Neural cell (in vitro differentiated cells): ENCODE measurements around the genes SLC4A1, RUNDC3A and FAM171A2.

- RAMPAGE, long total RNA = no peak
Observed at GRCh38 chr17:43823982-43824691, 8.8 kb downstream of the MPP3 start.

- RAMPAGE, long total RNA = no peak
Observed at GRCh38 chr17:43952663-43953655, 781 bp downstream of the PYY start.

GRCh38 chr17:44033864-44034264, 19.1 kb upstream of the TMEM101 start:
- RAMPAGE, long total RNA = no peak

DNA sequence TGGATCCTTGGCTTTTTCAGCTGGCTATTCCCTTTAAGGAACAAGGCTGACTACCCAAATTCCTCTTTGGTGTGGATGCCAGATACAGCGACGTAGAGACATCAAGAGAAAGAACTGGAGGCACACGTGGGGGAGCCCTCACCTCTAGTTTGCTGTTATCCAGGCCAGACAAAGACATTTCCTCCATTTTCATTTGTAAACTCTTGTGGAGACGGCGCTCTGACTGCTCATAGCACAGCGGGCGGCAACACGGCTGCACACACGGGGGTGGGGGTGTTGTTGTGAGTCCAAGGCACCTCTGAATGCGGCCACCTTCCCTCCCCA, 1.8 kb downstream of the ATXN7L3 start:
- RAMPAGE, long total RNA = no peak

DNA sequence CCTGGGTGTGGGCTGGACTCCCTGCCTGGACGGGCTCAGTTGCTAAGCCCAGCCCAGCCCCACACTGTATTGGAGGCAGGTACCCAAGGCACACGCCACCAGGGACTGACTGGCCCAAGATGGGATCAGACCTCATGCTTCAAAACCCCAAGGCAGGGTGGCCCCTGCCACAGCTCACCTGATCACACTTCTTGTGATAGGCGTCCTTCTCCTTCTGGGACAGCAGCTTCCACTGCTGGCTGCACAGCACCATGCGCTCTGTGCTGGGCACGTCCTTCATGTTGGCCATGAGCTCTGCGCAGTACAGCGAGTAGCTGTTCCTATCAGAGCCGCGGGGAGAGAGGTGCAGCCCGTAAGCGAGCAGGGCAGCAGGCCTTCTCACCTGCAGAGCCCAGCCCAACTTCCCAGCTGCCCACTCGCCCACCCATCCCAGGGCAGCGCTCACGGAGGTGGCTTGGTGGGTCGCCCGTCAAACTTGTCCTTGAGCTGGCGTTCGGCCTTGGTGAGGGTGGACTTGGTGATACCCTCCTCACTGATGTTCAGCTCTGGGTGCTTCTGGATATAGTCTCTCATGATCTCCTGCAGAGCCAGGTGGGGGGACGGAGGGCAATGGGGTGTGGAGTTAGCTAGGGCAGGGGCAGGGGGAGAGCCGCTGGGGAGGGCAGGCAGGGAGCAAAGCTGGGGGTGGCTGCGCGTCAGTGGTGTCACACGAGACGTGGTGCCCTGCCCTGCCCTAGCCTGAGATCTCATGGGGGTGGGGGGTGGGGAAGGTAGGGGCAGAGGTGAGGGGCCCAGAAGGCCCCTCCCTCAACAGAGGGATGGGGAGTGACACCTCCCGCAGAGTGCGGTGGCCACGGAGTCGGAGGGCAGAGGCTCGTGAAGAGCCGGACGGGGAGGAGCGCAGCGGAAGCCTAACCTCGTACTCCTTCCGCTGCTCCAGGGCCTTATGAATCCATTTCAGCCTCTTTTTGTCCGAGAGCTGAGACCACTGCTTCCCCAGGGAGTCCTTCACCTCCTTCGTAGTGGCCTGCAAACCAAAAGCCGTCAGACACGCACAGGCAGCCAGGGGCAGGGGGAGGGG, 7.7 kb downstream of the UBTF start:
- RAMPAGE, long total RNA = no peak

DNA sequence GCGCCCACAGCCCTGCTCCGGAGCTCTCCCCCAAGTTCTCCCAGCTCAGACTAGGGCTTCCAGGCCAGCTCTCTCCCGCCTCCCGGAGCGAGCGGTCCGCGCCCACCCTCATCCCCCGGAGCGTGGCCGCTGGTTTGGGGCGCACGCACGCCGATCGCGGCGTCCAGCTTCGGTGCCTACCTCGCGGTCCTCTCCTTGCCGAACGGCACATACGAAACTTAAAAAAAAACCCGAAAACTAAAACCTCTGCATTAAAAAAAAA, 742 bp upstream of the UBTF start:
- RAMPAGE, long total RNA = no peak

- RAMPAGE, long total RNA = start-site peak on the minus strand at chr17:44222078-44222095, 46 and 60 reads in 2 replicates; start-site peak on the plus strand at chr17:44222241-44222265, 5 and 5 reads in 2 replicates
Observed at GRCh38 chr17:44222022-44222926, 2.8 kb upstream of the UBTF start.

GRCh38 chr17:44222927-44223407, 3.5 kb upstream of the UBTF start:
- RAMPAGE, long total RNA = no peak

GRCh38 chr17:44268043-44268514, at the start of gene SLC4A1:
Gene SLC4A1, minus strand, starts transcription at chr17:44268135.
- RAMPAGE, long total RNA = no peak

- RAMPAGE, long total RNA = start-site peak on the minus strand at chr17:44308370-44308443, 27 and 22 reads in 2 replicates; start-site peak on the plus strand at chr17:44308572-44308614, 65 and 94 reads in 2 replicates
Observed at GRCh38 chr17:44307525-44308738, at the start of gene RUNDC3A. Gene RUNDC3A, plus strand, starts transcription at chr17:44308601.

DNA sequence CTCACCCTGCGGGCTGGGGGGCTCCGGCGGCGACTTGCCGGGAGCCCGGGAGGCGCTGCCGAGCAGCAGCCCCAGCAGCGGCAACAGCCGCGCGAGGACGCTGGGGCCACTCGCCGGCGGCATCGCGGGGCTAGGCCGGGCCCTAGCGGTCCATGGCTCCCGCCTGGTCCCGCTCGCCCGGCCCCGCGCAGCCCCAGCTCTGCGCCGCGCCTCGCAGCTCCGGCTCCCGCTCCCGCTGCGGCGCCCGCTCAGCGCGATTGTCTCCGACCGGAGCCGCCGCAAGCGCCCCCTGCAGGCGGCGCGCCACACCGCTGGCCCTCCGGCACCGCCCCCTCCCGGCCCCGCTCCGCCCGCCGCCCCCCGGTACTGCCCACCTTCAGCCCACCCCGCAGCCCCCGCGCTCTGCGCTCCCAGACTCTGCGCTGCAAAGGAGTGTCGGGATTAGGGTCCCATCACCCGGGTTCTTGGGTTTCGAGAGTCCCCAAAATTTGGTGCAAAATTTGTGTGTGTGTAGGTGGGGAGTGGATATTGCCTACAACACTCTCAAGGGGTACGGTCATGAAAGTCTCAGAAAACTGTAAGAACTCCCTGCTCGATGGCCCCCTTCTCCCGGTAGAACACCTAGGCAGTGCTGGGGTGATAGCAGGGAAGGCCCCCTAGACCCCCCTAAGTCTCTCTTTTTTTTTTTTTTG, at the start of gene FAM171A2:
Gene FAM171A2, minus strand, starts transcription at position 262 of the 692 bp plus-strand sequence.
- RAMPAGE, long total RNA = no peak

DNA sequence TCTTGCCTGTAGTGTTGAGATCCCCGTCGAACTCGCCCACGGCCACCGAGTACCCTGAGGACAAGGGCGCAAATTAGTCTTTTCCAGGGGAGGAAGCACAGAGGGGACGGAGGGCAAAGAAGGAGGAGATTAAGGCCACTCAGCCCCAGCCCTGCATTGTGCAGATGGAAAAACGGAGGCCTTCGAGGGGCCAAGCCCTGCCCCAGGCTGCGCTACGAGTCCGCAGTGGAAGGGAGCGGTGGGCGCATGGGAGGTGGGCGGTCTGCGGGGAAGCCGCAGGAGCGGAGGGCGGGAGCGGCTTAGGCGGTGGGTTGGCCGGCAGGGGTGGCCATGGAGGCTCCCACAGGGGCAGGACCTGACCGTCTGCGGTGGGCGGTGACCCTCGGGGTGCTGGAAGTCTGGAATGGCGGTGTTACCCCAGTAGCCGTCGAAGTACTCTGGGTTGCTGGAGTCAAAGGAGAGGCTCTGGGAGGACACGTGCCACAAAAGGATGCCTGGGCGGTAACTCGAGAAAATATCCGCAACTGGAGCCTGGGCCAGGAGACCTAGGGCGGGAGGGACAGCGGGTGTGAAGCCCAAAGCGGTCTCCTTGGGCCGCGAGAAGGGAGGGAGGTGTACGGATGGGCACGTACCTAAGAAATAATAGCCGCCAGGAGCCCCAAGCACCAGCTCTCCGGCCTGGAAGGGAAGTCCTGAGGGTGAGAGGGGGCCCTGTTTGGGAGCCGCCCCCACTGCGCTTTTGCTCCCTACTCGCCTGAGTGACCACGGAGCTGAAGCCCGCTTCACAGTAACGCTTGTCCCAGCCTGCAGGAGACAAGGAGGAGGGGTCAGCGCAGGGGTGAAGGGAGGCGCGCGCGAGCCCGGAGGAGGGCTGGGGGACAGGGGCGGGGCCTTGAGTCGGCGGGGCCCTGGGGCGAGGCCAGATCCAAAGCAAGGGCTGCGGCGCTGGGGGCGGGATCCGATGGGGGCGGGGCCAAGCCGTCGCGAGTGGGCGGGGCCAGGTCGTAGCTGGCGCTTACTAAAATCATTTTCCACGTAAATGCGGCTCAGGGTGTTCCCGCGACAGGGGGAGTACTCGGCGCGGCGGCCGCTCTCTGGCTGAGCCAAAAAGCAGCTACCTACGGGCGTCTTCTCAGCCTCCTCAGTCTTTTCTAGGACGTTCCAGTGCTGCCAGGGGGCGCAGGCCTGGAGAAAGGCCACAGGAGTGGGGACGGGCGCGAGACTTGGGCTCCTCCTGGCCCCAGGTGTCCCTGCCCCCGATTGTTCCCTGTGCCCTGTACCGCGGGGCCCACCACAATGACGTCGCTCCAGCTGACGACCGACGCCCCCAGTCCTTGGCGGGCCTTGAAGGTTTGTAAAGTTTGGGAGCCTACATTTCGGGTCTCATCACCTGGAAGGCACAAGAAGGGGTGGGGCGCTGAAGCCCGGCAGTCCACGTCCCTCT, 4.4 kb downstream of the ITGA2B start:
- RAMPAGE, long total RNA = no peak

DNA sequence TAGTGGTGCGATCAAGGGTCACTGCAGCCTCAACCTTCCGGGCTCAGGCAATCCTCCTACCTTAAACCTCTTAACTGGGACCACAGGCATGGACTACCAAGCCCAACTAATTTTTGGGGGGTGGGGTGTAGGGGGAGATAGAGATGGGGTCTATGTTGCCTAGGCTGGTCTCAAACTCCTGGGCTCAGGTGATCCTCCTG, 41.6 kb downstream of the GPATCH8 start:
- RAMPAGE, long total RNA = no peak

DNA sequence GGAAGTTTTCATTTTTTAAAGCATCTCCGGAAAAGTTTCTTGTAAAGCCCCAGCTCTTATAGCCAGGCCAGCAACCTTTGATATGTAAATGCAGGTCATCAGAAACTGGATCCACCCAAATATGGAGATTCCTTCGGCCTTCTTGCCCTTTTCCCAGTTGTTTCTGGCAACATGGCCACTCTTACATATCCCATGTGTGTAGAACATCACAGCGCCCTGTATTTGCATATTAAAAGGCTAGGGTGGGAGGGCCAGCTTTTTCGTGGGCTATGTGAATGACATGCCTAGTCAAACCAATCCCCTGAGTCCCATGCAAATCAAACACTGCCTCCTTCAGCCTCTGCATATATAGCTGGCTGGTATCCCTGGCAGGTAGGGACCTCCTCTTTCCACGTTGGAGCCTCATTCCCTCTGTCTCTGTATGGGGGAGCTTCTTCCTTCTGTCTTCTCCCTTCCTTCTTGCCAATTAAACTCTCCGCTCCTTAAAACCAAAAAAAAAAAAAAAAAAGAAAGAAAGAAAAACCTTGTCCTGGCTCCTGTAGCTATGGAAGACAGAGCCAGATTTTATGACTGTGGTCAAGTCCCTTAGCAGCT, 8.6 kb upstream of the GPATCH8 start:
- RAMPAGE, long total RNA = no peak

GRCh38 chr17:44627681-44628119, 28.6 kb upstream of the MEIOC start:
- RAMPAGE, long total RNA = no peak

DNA sequence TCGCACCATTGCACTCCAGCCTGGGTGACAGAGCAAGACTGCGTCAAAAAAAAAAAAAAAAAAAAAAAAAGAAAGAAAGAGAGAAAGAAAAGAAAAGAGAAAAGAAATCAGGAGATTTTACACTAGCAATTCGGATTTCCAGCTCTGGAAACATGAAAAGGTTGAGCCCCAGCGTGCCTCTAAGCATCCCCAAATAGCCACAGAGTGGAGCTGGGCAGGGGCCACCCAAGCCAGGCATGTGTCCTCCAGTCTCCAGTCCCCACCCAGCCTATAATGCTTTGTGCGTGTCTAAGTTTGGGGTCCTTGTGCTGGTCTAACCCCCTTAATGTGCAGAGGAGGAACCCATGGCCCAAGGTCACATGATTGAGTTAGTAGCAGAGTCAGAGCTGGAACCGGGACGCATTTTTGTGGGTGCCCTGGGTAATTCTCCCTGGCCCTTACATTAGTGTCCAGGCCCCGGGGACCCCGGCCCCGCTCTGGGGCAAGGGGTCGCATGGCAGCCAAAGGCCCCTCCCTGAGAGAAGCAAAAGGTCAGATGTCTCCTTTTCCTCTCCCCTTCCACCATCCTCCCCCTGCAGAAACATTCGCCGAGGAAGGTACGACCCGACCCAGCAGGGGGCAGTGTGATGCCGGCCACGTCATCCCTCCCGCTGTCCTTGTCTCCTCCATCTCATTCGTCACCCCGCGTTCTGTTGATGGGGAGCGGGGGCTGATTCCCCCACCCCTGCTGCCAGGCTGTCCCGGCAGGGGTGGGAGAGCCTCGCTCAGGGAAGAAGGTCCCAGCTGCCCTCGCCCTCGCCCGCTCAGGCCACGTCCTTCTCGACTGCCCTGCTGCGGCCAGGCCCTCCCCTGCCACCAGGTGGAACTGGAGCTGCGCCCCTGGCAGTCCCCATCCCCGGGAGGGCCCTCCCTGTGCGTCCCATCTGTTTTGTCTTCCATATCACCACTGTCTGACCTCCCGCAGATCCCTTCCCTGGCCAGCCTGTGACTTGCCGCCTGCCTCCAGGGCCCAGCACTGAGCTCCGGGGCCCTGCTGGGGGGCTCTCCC, 20.2 kb downstream of the ADAM11 start:
- RAMPAGE, long total RNA = no peak

DNA sequence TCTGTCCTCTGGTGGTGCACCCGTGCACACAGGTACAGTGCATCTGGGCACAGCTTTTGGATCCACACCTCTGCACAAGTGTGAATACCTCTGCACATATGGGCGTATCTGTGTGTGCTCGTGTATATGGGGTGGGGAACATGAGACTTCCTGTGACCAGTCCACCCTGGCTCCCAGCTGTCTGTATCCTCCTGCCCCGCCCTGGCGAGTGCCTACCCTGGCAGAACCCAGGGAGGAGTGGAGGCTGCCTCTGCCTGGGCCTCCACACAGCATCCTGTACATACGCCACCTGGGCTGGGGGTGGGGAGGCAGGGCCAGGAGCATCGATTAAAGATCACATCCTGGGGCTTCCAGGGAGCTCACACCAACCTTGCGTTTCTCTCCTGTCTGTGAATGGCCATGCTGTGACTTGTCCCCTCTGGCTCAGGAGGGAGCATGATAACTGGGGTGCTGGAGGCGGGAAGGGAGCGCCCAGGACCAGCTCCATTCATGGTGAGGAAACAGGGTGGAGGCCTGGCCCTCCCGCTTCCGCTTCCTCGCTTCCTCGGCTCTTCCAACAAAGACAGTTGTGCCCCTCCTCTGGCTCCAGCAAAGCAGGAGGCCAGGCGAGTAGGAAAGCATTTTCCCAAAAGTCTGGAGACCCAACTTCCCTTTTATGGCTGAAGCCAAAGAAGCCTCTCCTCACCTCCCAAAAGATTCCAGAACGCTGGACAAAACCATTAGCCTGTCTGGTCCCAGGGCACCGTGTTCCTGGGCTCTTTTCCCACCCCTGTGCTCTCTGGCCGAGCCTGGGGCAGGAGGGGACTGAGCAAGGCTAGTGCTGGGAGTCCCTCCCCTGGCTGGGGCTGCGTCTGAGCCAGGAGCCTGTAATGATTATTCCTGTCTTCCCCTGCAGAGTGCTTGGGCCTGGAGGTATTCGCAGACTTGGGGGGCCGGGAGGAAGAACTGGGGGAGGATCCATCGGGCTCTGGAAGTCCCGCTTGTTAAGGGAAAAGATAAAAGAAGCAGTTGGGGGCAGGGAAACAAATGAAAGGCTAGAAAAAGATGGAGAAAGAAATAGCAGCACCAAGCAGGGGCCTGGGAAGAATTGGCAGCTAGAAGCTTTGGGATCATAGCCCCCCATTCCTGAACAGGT, 23.1 kb downstream of the ADAM11 start:
- RAMPAGE, long total RNA = no peak

GRCh38 chr17:44830341-44830539, 153 bp upstream of the GJC1 start:
- RAMPAGE, long total RNA = no peak

GRCh38 chr17:44900887-44901263, 1.3 kb downstream of the CCDC103 start:
- RAMPAGE, long total RNA = no peak

GRCh38 chr17:44923200-44923897, 8.0 kb upstream of the GFAP start:
- RAMPAGE, long total RNA = no peak